ENCODE measurements around a stretch of chr9.

DNA sequence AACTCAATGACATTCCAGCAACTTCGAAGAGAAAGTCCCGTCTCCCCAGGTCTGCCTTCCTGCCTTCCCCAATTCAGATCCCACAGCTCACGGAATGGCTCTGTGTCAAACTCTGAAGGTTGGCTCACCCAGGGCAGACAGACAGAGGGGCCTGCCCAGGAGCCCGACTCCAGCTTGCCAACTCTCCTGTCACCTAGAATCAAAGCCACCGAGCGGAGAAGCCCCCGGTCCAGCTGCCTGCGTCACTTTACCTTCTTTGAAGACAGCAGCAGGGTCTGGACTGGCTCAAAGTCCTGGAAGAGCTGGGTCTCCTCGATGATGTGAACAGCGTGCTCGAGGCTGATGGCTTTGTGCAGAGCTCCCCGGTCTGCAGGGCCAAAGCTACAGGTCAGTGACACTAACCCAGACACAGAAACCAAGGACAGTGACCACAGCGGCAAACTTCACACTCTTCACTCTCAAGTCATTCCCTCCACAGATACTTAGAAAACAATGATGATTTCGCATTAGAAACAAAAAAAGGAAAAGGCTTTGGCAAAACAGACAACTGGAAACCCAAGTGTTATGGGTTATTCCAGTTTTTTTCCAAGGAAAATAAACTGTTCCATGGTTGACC lies 67.9 kb downstream of the SECISBP2 start:
- PRO-cap, result no peak

- PRO-cap, result no peak
Observed at GRCh38 chr9:89391006-89391583, 72.8 kb downstream of the SECISBP2 start.

- PRO-cap, result no peak
Observed at GRCh38 chr9:89435188-89436095, 62.5 kb downstream of the SEMA4D start.

GRCh38 chr9:89440490-89441136 lies 57.3 kb downstream of the SEMA4D start:
- PRO-cap, result unidirectional peak, minus-strand start at chr9:89440641

DNA sequence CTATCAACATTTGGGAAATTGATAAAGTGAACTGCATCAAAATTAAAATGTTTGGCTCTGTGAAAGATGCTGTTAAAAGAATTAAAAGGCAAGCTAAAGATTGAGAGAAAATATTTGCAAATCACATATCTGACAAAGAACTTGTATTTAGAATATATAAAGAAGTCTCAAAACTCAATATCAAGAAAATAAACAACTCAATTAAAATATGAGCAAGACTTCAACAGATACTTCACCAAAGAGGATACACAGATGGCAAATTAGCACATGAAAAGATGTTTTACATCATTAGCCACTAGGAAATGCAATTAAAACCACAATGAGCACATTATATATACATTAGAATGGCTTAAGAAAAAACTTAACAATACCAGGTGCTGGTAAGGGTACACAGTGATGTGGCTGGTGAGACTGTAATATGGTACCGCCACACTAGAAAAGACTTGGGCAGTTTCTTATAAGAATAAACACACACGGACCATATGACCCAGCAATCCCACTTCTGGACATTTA lies 27.7 kb downstream of the SEMA4D start:
- PRO-cap, result no peak

DNA sequence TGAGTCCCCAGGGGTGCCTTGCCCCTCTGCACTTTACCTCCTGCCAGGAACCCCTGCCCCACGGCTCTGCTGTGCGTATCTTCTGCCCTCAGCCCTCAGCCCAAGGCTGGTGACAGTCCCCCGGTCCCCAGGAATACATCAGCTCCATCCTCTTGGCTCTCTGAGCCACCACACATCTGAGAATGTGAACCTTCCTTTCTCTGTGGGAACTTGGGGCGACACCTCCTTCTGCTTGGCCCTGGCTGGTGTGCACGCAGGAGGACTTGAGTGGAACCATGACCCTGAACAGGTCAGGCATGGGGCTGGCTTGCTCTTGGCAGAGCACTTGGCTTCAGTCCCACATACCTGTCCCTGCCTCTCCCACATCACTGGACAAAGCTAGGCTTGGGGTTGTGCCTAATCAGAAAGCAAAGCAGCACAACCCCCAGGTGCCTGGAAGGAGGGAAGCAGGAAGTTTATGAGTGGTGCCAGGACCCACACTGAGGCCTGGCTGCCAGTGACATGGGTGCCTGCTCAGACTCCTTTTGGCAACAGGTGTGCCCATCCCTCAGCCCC lies 13.1 kb downstream of the GADD45G start:
- PRO-cap, result no peak

DNA sequence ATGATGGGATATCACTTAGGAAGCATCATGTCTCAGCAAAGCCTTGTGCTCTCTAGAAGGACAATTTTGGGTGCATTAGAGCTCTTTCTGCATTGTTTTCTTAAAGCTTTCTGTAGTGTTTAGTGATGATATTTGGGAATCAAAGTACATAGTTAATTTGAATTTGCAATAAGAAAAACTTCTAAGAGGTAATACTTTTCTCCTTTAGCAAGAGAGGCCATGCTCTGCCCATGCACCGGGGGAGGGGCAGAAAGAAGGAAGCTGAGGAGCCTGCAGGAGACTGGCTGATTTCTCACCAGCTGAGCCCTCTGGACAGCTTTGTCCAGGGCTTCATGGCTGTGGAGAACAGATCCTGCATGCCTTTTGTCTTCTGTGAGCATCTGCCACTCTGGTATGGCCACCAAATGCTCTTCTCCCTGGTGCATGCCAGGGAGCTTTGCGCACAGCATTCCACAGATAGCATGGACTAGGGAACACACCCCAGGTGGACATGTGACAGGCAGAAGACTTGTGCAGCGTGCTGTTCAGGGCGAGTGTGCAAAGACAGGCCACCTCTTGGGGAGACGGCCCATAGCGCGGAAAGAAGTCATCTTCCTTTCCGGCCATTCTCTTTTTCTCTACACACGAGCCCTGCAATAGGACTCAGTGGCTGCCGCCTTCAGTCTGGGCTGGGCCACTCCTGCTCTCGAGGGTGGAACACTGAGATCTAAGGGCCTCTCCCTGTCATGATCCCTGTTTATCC lies 56.5 kb downstream of the GADD45G start:
- PRO-cap, result no peak

GRCh38 chr9:89675389-89675926 lies 70.6 kb downstream of the GADD45G start:
- PRO-cap, result no peak

DNA sequence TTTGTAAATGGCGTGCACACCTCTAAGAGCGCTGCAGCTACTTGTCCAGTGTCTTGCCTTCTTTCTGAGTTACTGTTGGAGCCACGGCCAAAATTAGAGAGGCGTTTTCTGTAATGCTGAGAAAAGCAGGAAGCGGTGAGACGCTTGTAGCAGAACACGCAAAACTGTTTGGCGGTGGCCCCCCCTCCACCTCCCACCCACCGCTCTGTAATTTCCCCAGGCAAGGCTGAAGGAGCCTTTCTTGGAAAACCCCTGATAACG lies 96.4 kb downstream of the GADD45G start:
- PRO-cap, result no peak

- PRO-cap, result no peak
Observed at GRCh38 chr9:90044563-90045026, 439.8 kb downstream of the GADD45G start.

- PRO-cap, result no peak
Observed at GRCh38 chr9:90770361-90770825, 31.2 kb upstream of the SYK start.

GRCh38 chr9:90802065-90803173 lies 800 bp downstream of the SYK start:
- PRO-cap, result bidirectional peak, plus-strand start at chr9:90802140, minus-strand start at chr9:90802186; unidirectional peak, plus-strand start at chr9:90802653; bidirectional peak, plus-strand start at chr9:90802896, minus-strand start at chr9:90802688

- PRO-cap, result unidirectional peak, plus-strand start at chr9:90859782
Observed at GRCh38 chr9:90859727-90859926, 58.0 kb downstream of the SYK start.

DNA sequence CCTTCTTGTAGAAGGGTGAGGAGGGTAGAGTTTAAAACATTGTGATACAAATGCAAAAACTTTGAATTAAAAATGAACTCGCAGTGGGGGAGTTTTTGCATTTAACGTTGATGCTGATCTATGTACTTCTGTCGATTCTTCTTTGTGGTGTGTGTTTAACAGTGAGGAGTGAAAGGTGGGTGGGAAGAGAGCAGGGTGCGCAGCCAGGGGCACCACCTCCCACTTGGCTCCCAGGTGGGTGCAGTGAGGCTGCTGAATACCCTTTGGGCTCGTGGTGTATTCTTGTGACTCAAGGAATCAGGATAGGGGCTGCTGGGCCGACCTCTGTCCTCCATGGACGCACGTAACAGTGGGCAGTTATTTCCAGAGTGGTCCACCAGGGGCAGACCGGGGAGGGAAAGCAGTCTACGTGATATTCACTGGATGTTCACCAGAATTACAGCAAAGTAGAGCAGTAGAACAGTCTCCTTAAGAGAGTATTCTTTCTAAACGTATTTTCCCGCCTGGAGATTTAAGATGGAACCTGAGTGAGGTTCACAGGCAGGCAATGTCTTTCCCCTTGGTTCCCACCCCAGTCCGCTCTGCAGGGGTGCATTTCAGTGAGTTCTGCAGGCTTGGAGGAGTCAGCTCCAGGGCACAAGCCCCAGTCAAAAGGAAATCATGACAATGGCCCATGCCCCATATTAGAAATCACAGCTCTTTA lies 88.5 kb downstream of the SYK start:
- PRO-cap, result no peak

DNA sequence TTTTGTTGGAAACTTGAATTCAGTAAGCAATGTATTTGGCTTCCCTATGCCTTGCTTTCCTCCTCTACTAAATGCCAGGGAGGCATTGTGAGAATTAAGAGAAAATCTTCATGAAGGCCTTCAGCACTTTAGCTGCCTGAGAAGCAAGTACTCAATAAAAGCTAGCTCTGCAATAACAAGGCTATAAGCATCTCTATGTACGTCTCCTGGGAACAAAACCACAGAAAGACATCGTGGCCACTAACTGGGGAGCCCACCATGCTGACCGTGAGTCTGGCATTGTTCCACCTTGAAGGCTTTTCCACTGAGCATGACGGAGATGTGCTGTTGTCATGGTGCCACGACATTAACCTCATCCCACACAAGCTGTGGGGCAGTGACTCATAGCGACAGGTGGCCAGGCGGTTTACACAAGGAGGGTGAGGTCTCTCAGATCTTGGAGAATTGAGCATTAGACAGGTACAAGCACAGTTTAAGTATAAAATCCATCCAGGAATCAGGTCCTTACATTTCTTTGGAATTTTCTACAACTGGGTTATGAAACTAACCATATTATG lies 133.5 kb downstream of the SYK start:
- PRO-cap, result no peak

- PRO-cap, result no peak
Observed at GRCh38 chr9:90998451-90998928, 196.9 kb downstream of the SYK start.

DNA sequence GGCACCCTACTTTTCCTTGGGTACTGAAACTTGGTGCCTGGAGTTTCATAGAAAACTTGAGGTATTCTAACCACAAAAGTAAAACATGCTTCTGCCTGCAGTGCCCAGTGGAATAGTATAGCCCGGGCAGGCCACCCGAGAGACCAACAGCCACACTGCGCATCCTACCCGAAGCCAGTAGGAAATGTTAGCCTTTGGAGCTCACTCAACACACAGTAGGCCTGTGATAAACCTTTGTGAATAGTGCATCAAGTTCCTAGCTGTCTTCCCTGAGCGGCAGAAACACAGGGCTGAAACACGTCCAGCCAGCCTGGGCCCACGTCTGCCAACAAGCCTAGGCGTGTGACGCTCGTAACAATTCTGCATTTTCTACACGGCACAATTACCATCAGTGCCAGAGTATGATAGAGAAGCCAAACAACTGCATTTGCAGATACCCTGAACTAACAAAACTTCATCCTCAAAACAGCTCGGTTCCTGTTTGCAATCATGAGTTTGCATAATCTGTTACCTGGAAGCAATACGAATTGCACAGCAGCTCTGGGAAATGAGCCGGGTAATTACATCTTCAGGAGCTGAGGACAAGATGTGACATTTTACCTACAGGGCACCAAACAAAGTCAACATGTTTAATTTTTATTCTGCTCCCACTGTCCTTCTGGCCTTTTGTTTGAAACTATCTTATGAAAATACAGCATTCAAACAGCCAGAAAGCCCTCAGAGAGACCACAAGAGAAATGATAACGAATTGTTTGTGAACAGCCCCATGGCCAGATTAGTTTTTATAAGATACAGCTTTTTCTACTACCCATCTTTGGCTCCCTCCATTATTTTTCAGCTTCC lies 198.4 kb downstream of the SYK start:
- PRO-cap, result no peak

DNA sequence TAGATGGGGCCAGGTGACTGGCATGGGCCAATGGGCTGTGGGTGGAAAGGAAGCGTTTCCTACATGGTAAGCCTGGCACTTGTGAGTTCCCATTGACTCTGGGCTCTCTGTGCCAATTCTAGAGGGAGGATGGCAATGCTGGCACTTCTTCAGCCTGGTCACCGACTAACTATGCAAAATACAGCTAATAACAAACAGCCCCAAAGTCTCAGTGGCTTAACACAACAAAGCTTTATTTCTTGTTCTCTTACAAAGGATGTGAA lies 258.1 kb downstream of the SYK start:
- PRO-cap, result no peak

GRCh38 chr9:91281559-91282897 lies 79.7 kb downstream of the AUH start:
- PRO-cap, result no peak

- PRO-cap, result no peak
Observed at GRCh38 chr9:91300159-91300661, 61.5 kb downstream of the AUH start.

All from left lung (tissue), 1 donor.